Glomerular endothelial cell (primary cell): Measurements from ENCODE around the genes XPO6 and SULT1A1.

DNA sequence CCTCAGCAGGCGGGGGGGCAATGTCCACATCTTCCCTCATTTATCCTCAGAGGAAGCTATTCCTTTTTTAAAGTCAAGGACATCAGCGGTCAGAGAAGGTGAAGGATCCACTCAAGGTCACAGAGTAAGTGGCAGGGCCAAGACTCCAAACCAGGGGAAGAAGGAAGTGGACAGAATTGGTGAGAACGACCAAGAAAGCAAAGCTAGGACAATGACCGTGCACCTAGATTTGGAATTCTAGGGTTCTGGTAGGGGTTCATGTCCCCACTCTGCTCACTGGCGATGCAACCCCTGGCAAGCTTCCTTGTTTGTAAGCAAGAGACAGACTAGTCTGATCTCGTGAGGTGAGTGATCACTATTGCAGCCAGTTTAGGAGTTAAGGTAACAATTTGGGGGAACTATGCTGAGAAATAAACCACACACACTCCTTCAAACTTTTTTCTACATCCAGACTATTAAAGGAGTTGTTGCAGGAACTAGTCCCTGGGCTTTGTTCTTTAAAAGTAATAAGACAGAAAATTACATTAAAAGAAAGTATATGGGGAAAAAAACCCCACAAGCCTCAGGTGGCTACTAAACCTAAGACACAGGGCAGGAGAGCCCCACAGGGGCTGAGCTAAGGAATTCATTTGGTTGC is 48.1 kb downstream of the XPO6 start:
- RAMPAGE, long total RNA = no peak

DNA sequence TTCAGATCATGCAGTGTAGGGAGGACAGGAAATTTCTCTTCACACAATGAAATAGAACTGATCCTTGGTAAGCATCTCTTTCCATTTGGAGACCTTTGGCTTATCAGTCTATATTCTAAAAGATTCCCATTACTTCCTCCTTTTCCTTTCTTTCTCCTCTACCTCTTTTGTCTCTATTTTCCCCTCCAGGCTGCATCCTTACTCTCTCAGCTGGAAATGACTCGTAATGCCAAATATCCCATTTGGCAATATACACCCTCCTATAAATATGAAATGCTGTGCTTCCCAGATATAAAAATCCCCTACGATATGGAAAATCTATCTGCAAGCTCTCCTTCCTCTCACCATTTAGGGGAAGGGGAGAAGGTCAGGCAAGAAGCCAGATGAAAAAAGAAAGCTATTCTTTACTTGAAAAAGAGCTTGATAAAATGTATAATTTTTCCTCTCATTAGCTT is 40.0 kb downstream of the XPO6 start:
- RAMPAGE, long total RNA = no peak

- RAMPAGE, long total RNA = no peak
Measured at GRCh38 chr16:28186659-28187357, 25.0 kb downstream of the XPO6 start.

DNA sequence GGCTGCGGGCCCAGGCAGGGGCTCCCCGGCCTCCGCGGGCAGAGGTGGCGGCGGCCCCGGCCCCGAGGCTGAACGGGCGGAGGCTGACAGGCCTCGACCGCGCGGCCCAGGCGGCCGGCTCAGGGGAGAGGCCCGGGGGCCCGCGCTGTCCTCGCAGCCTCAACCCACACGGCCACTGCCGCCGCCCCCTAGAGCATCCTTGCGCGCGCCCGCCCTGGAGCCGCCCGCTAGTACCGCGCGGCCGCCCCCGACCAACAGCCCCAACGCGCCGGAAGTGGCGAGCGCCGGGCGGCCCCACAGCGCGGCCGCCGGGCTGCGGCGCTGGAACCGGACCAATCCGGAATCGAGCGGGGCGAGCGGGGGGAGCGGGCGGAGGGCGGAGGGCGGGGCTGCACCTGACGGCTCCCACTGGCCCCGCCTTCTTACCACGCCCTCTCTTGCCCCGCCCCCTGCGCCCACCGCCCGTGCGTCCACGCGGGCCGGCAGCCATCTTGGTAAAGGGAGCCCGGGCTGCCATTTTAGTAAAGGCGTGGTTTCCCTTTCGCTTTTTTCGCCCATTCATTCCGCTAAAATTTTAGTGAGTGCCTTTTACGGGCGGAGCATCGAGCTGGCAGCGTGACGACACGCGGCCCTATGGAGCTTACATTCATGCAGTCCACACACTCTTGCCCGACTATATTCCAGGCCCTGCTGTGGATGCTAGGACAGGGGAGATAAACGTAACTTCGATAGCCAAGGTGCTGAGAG is at the start of gene XPO6:
TSS of gene XPO6 (minus strand) at position 276 of the 747 bp plus-strand sequence.
- RAMPAGE, long total RNA = no peak

- RAMPAGE, long total RNA = no peak
Measured at GRCh38 chr16:28532189-28532771, 6.5 kb downstream of the NUPR1 start.

DNA sequence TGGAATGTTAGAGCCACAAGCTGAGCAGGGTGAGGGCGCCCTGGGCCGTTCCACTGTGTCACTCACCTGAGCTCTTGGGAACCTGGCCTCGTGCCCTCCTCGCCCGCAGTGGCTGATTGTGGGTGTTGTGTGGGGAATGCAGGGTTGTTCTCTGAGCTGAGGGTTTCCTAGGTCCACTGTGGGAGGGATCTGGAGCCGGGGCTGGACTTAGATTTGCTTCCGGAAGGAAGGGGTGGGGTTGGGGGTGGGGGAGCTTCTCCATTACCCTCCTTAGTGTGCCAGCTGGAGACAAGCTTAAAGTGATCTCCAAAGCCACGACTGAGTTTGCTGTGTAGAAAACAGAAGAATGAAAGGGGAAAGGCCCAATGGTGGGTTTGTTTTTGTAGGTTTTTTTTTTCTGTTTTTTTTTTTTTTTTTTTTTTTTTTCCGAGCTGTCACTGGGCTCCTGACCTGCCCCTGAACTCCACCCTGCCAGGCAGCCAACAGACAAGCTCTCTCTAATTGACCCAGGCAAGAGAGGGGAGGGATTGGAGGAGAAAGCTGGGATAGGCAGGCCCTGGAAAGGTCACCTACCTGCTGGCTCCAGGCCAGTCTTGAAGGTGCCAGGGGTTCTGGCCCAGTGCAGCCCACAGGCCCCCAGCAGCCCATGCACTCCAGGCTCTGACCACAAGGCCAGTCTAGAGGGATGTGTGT is at the start of gene SULT1A1:
TSS of gene SULT1A1 (minus strand) at position 180 of the 693 bp plus-strand sequence.
- RAMPAGE, long total RNA = no peak

DNA sequence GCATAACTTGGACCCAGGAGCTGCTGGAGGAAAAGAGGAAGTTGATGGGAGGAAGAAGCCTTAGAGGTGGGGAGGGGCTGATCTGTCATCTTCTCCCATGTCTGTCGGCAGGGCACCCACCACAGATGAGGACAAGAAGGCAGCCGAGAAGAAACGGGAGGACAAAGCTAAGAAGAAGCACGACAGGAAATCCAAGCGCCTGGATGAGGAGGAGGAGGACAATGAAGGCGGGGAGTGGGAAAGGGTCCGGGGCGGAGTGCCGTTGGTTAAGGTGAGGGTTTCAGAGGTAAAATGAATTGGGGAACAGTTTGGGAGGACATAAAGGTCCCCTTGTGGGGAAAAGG is 11.8 kb downstream of the EIF3C start:
- RAMPAGE, long total RNA = no peak

GRCh38 chr16:28865134-28866072 is 1.8 kb downstream of the SH2B1 start:
- RAMPAGE, long total RNA = no peak

- RAMPAGE, long total RNA = no peak
Measured at GRCh38 chr16:28930596-28931247, 1.0 kb upstream of the CD19 start.

- RAMPAGE, long total RNA = no peak
Measured at GRCh38 chr16:28951080-28951831, 519 bp downstream of the NFATC2IP start.

DNA sequence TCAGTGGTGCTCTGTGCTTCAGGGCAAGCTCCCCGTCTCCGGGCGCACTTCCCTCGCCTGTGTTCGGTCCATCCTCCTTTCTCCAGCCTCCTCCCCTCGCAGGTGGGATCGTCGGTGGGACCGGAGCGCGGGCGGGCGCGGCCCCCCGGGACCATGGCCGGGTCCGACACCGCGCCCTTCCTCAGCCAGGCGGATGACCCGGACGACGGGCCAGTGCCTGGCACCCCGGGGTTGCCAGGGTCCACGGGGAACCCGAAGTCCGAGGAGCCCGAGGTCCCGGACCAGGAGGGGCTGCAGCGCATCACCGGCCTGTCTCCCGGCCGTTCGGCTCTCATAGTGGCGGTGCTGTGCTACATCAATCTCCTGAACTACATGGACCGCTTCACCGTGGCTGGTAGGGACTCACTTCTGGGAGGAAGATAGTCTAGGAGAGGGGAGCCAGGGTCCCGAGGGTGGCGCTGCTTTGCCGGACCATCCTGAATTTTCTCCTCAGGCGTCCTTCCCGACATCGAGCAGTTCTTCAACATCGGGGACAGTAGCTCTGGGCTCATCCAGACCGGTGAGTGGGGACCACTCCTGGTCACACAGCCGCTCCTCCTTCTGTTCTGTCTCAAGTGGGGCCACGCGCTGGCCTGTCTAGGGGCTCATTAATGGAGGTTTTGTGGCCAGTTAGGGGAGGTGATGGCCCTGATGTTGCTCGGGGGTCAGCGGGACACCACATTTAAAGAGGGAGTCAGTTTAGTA is 593 bp downstream of the SPNS1 start:
- RAMPAGE, long total RNA = no peak

GRCh38 chr16:29118214-29118911 is 133.5 kb downstream of the LAT start:
- RAMPAGE, long total RNA = no peak

GRCh38 chr16:29126051-29126638 is 141.3 kb downstream of the LAT start:
- RAMPAGE, long total RNA = no peak

DNA sequence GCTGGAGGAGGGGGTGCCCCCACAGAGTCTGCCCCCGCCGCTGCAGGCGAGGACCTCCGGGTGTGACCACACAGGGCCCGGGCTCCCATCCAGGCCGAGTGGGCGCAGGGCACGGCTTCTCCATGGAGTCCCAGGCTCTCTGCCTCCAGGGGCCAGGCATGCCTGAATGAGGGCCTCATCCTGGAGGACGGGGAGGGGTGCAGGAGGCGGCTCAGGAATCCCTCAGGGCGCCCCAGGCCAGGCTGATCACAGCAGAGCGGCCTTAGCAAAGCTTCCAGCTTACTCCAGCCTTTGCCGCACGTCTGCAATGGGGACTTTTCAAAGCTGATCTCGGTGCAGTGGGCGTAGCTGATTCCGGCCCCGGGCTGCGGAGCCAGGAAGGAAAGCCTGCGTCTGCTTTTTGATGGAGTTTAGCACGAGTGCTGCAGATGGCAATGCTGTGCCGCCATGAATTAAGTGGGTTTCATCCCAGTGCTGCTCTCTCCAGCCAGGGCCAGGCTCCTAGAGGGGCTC is 146.5 kb downstream of the LAT start:
- RAMPAGE, long total RNA = no peak

DNA sequence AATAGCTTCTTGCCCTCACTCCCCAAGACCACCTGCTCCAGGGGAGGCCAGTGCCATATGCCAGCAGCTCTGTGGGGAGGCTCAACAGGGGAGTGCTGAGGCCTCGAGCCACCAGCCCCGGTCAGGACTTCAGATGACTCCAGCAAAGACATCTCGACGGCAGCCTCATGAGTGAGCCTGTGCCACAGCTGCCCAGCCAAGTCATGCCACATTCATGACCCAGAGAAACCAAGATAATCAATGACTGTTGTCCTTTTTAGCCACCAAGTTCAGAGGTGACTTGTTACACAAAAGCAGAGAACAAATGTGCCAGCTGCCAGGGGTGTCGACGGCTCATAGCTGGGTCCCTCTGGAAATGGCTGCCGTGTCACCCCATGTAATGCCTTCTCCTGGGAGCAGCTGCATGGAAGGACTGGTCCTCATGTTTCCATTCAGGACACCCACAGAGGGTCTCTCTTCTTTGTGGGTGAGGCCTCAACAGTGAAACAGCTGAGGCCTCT is 162.2 kb downstream of the LAT start:
- RAMPAGE, long total RNA = no peak

DNA sequence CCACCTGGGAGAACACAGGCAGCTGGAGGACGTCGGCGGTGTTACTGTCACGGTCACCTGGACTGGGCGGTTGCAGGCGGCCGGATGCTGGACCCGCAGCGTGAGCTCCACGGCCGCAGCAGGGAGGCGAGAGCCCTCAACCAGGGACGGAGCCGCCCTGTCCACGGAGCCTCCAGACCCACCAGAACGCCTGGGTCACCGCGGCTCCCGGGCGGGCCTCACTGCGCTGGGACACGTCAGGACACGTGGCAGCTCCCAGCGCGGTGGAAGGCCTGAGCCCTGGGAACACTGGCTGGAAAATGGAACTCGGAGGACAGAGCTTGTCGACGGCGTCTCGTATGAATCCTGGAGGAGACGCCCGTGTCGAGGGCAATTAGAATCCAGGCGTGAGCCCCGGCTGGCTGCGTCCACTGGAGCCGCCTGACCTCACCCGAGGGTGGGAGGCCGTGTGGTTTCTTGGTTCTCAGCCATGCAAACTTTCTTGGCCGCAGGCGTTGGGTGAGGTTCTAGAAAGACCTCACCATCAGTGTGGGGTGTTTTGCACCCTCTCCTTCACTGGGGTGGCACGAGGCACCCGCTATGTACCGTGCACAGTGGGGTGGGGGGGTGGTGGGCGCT is 173.9 kb downstream of the LAT start:
- RAMPAGE, long total RNA = no peak

- RAMPAGE, long total RNA = no peak
Measured at GRCh38 chr16:29199659-29200160, 206.8 kb downstream of the NPIPB11 start.

GRCh38 chr16:29220001-29220286 is 186.6 kb downstream of the NPIPB11 start:
- RAMPAGE, long total RNA = no peak

GRCh38 chr16:29259381-29260543 is 146.7 kb downstream of the NPIPB11 start:
- RAMPAGE, long total RNA = no peak

- RAMPAGE, long total RNA = no peak
Measured at GRCh38 chr16:29306952-29307586, 99.4 kb downstream of the NPIPB11 start.